Melanocyte of skin (primary cell): ENCODE measurements around a stretch of chr18.

DNA sequence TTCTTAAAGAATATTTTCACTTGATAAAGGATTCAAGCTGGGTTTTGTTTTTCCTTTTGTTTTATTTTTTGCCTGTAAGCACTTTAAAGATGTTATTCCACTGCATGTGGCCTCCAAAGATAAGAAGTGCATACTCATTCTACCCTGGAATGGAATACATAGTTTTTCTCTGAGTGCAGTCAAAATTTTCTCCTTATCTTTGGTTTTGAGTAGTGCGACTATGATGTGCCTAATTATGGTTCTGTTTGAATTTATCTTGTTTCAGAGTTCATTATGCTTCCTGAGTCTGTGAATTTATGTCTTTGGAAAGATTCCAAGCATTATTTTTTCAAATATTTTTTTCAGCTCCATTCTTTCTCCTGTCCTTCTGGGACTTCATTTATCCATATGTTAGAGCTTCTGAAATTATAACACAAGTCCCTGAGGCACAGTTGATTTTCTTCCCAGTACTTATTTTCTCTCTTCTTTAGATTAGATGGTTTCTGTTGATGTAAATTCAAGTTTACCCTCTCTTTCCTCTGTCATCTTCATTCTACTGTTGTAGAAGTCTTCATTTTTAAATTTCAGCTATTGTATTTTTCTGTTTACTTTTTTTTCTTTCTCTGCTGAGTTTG lies 69.6 kb downstream of the MAPRE2 start:
- CAGE, long polyA plus RNA, 2 experiments = no peak in any of the 2 experiments

DNA sequence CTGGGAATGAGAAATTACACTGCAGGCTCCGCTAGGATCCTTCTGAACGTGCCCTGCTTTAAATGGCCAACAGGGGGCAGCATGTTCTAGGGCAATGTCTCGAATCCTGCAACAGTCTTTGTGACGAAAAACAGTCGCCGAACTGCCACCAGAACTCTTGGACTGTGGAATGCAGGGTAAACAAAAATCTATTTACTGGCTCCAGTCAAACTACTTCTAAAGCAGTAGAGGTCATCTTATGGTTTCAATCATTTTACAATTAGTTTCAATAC lies 9.8 kb upstream of the ZNF397 start:
- CAGE, long polyA plus RNA, 2 experiments = no peak in any of the 2 experiments

- CAGE, long polyA plus RNA, 2 experiments = no peak in any of the 2 experiments
Observed at GRCh38 chr18:35253860-35254521, 13.2 kb downstream of the ZNF397 start.

- CAGE, long polyA plus RNA, 2 experiments = no peak in any of the 2 experiments
Observed at GRCh38 chr18:35332064-35333458, 11.7 kb downstream of the ZNF24 start.

DNA sequence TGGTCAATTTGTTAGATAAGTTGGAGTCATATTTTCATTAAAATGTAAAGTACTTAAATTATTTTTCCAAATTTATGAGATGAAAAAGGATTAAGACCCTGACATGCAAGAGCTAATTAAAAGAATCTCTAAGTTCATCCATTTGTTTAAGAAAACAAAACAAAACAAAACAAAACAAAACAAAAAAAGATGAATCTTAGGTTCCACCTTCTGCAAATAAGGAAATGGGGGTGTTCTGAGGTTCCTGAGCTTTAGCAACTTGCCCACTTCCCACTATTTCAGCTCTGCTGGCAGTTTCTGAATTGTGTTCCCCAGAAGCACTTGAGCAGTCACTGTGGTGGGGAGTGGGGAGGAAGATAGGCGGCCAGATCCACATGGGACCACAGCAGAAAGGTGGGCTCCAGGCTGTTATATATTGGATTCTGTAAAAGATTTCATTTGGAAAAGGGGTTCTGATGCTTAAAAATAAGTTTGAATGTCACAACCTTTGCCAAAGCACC lies 20.3 kb downstream of the INO80C start:
- CAGE, long polyA plus RNA, 2 experiments = no peak in any of the 2 experiments

DNA sequence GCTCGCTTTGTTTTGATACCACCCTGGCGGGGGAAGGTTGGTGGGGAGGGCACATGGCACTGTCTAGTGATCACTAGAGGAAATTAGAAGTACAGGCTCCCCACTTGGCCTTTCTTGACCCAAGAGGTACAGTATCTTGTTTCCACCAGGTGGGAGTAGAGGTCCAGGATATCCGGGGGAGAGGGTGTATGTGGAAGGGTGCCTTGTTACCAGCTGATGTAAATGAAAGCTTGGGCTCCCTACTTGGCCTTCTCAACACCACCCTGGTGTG lies 7.4 kb downstream of the GALNT1 start:
- CAGE, long polyA plus RNA, 2 experiments = no peak in any of the 2 experiments

GRCh38 chr18:35683294-35683752 lies 101.8 kb downstream of the GALNT1 start:
- CAGE, long polyA plus RNA, 2 experiments = no peak in any of the 2 experiments

- CAGE, long polyA plus RNA, 2 experiments = no peak in any of the 2 experiments
Observed at GRCh38 chr18:35950157-35950719, 22.2 kb upstream of the C18orf21 start.

DNA sequence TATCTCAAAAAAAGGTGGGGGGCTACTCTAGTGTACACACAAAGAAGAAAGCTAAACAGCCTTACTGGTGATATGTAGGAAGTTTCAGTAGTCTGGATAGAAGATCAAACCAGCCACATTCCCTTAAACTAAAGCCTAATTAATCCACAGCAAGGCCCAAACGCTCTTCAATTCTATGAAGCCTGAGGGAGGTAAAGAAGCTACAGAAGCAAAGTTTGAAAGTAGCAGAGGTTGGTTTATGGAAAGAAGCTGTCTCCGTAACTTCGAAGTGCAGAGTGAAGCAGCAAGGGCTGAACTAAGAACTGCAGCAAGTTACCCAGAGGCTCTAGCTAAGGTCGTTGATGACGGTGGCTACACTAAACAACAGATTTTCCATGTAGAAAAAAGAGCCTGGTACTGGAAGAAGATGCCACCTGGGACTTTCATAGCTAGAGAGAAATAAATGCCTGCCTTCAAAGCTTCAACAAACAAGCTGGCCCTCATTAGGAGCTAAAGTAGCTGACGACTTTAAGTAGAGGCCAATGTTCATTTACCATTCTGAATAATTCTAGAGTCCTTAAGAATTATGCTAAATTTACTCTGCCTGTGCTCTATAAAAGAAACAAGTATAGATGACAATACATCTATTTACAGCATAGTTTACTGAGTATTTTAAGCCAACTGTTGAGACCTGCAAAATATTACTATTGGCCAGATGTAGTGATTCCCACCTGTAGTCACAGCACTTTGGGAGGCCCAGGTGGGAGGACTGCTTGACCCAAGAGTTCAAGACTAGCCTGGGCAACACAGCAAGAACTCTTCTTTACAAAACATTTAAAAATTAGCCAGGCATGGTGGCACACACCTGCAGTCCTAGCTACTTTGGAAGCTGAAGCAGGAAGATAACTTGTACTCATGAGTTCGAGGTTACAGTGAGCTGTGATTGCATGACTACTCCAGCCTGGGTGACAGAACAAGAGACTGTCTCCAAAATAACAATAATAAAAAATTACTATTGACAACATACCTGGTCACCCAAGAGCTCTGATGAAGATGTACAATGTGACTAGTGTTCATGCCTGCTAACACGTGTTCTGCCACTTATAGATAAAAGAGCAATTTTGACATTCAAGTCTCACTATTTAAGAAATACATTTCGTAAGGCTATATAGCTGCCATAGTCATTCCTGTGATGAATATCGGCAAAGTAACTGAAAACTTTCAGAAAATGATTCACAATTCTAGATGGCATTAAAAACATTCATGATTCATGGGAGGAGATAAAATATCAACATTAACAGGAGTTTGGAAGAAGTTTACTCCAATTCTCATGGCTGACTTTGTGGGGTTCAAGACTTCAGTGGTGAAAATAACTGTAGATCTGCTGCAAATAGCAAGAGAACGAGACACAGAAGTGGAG lies 44.9 kb downstream of the RPRD1A start:
- CAGE, long polyA plus RNA, 2 experiments = no peak in any of the 2 experiments

- CAGE, long polyA plus RNA, 2 experiments = start-site peak on the minus strand in 1 of 2 experiments, at chr18:36114127-36114189 at its widest, 22 to 82 reads per replicate
Observed at GRCh38 chr18:36113863-36114866, 15.0 kb downstream of the SLC39A6 start.

DNA sequence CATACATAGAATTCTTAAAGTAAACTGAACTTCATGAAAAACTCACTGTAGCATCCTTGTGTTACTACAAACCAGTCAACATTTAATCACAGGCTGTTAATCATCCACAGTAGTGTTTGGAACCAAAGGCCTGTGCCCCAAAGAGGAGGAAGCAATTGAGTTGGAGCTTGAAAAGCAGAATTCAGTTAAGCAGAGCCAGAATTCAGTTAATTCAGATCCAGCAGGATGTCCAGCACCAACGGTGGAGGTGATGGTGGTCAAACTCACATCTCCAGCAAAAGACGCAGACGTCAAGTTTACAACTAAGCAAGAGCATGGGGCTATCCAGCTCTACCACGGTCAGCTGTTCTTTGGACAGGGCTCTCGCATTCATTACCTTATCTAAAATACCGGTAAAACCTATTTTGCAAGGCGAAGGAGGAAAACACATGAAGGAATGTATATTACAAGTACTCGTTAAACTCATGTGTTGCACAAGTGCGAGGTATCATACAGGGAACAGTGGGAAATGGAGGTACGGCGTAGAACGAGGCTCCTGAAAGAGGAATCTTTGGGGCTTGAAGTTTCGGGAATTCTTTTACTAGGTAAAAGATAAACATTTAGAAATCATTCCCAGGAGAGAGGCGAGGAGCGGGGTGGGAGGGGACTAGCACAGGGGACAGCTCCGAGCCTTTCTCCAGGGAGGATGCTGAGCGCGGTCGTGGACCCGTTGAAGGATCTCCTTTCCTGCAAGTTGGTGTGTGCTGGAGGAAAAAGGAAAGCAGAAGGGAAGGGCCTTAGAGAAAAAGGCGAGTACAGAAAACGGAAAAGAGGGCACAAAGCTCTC lies 942 bp downstream of the SLC39A6 start:
- CAGE, long polyA plus RNA, 2 experiments = no peak in any of the 2 experiments

- CAGE, long polyA plus RNA, 2 experiments = no peak in any of the 2 experiments
Observed at GRCh38 chr18:36156438-36156728, 26.7 kb downstream of the ELP2 start.

- CAGE, long polyA plus RNA, 2 experiments = no peak in any of the 2 experiments
Observed at GRCh38 chr18:36195123-36195990, 8.1 kb downstream of the MOCOS start.

DNA sequence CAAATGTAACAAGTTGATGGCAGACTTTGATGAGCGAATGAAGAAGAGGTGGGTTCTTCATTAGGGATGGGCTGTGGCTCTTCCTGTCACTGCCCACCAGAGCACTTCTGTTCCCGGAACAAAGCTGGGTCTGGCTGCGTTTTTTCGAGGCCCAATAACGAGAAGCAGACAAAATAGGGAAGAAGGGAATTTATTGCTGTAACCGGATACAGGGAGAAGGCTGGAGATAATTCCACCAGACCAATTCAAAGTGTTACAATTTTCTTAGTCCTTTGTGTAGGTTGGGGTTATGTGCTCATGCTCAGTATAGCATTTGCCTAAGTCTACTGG lies 84.7 kb downstream of the FHOD3 start:
- CAGE, long polyA plus RNA, 2 experiments = no peak in any of the 2 experiments

DNA sequence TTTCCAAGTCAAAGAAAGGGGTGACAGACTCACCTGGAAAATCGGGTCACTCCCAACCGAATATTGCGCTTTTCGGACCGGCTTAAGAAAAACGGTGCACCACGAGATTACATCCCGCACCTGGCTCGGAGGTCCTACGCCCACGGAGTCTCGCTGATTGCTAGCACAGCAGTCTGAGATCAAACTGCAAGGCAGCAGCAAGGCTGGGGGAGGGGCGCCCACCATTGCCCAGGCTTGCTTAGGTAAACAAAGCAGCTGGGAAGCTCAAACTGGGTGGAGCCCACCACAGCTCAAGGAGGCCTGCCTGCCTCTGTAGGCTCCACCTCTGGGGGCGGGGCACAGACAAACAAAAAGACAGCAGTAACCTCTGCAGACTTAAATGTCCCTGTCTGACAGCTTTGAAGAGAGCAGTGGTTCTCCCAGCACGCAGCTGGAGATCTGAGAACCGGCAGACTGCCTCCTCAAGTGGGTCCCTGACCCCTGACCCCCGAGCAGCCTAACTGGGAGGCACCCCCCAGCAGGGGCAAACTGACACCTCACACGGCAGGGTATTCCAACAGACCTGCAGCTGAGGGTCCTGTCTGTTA lies 323.0 kb upstream of the PIK3C3 start:
- CAGE, long polyA plus RNA, 2 experiments = no peak in any of the 2 experiments

DNA sequence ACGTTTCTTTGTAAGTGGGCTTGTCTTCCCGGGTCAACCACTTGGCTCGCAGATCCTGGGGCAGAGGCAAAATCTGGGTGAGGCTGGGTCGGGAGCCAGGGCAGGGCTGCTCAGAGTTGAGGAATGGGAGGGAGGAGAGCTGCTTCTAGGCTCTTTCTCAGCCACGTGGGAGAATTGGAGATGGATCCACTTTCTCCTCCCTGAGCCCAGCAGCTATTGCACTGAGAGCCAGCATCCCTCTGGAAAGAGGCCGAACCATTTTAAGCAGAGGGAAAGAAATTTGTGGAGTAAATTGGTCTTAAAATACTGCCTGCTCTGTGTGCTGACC lies 344.2 kb downstream of the PIK3C3 start:
- CAGE, long polyA plus RNA, 2 experiments = no peak in any of the 2 experiments

- CAGE, long polyA plus RNA, 2 experiments = no peak in any of the 2 experiments
Observed at GRCh38 chr18:43034604-43035036, 80.9 kb downstream of the RIT2 start.

DNA sequence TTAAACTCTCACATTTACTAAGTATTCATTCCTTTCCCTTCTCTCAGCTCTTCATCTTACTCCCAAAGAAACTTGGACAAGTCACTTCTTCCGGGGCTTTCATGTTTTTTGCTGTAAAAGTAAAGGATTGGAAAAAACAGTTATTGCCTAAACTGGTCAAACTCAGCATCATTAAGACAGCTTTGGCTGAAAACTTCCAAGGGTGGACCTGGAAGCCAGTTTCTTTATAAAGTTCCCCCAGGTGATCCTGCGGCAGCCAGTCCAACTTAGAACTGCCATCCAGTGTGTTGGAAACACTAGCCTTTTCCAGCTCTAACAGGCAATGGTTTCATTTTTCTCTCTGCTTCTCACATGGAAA lies 91.2 kb upstream of the SETBP1 start:
- CAGE, long polyA plus RNA, 2 experiments = no peak in any of the 2 experiments

GRCh38 chr18:44709476-44710091 lies 28.9 kb downstream of the SETBP1 start:
- CAGE, long polyA plus RNA, 2 experiments = no peak in any of the 2 experiments

DNA sequence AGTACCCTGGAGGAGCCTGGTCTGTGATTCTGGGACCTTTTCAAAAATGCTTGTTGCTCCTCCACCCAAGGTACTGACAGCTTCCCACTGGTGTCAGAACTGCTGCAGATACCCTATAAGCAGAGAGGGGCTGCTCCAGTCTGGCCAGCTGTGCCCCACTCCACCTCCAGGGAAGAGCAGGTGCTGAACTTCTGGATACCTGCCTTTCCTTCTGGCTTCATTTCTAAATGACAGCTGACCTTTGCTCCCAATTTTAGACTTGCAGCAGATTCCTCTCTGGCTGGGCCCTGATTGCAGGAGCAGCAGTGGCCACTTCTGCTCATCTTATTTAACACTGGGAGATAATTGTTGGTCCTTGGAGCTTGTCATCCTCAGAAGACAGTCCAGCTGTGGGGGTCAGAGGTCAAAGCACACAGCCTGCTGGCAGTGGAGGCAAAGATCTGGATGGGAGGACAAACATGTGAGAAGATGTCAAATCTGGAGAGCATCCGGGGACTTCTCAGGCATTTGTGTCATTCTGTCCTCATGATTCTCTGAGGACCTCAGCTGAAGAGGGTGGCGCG lies 38.9 kb downstream of the SETBP1 start:
- CAGE, long polyA plus RNA, 2 experiments = no peak in any of the 2 experiments